ENCODE results near the gene CSE1L.

GRCh38 chr20:48832106-48832698 is 4.4 kb upstream of the PREX1 start:
- RRBS, result no CpG with 5 or more reads among the region's 5 CpGs

DNA sequence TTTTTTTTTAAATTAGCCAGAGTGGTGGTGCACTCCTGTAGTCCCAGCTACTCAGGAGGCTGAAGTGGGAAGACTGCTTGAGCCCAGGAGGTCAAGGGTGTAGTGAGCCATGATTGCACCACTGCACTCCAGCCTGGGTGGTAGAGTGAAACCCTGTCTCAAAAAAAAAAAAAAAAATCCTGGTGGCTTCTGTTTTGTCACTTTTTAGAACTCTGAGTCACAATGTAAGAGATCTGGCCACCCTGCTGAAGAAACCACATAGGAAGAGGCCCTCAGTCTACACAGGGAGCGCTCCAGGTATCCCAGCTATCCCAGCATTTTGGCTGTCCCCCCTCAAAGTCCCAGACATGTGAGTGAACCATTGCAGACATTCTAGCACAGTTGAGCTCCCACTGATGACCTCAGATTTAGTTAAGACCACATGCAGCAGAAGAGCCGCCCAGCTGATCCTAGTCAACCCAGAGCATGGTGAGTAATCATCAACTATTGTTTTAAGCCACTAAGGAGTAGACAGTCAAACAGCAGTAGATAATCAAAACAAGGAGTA is 12.8 kb upstream of the ARFGEF2 start:
- RRBS, result no CpG with 5 or more reads among the region's 2 CpGs

GRCh38 chr20:48956616-48957604 is 35.4 kb downstream of the ARFGEF2 start:
- RRBS, result no CpG with 5 or more reads among the region's 12 CpGs

GRCh38 chr20:48957636-48958206 is 36.2 kb downstream of the ARFGEF2 start:
- RRBS, result no CpG with 5 or more reads among the region's 4 CpGs

- RRBS, result no CpG with 5 or more reads among the region's 5 CpGs
These were observed 62.1 kb downstream of the ARFGEF2 start for GRCh38 chr20:48983259-48984275.

- RRBS, result no CpG with 5 or more reads among the region's 3 CpGs
These were observed 37.0 kb upstream of the CSE1L start for GRCh38 chr20:49009100-49009597.

GRCh38 chr20:49045371-49046431 is at the start of gene CSE1L:
TSS of gene CSE1L (plus strand) at chr20:49046312.
- RRBS, result no CpG with 5 or more reads among the region's 39 CpGs

GRCh38 chr20:49236063-49236563 is 16.9 kb downstream of the DDX27 start:
- RRBS, result no CpG with 5 or more reads among the region's 13 CpGs

DNA sequence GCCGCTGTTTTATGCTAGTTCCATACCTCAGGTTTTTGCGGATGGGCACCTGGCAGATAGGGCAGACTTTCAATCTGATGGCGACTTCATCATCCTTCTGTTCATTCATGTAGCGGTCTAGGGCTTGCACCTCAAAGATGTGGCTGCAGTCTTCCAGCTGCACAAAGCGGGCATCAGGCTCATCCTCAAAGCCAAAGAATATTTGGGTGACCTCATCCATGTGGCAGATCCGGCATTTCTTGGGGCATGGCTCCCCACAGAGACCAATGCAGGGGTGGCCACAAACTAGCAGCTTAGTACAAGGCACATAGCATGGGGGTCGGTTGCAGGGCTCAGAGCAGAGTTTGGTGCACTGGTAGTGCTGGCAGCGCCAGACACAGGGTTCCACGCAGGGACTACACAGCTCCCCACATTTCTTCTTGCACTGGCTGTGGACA is 28.9 kb downstream of the DDX27 start:
- RRBS, result no CpG with 5 or more reads among the region's 9 CpGs

GRCh38 chr20:49279415-49279940 is 1.6 kb upstream of the ZNFX1 start:
- RRBS, result no CpG with 5 or more reads among the region's 13 CpGs

- RRBS, result no CpG with 5 or more reads among the region's 4 CpGs
These were observed 9.5 kb upstream of the ZNFX1 start for GRCh38 chr20:49287053-49288007.

- RRBS, result no CpG with 5 or more reads among the region's 3 CpGs
These were observed 29.0 kb upstream of the ZNFX1 start for GRCh38 chr20:49306964-49307199.

DNA sequence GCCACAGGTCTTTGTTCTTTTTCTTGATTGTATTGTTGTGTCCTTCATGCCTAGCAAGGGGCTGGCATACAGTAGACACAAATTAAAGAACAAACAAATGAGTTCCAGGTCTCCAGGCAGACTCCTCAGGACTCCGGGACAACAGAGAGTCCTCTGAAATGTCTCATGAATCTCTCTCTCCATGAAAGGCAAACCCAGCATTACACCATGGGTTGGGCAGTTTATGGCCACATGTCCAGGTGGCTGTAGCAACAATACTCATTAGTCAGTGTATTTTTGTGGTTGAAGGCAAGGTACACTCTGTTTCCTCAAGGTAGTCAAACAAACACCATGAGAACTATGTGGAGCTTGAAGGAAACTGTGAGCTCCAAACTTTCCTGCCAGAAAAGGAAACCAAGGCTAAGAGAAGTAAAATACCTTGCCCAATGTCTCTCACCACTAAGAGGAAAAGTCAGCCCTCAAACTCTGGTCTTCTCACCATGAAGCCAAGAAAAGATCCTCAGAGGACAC is 62.2 kb downstream of the KCNB1 start:
- RRBS, result no CpG with 5 or more reads among the region's 1 CpG

DNA sequence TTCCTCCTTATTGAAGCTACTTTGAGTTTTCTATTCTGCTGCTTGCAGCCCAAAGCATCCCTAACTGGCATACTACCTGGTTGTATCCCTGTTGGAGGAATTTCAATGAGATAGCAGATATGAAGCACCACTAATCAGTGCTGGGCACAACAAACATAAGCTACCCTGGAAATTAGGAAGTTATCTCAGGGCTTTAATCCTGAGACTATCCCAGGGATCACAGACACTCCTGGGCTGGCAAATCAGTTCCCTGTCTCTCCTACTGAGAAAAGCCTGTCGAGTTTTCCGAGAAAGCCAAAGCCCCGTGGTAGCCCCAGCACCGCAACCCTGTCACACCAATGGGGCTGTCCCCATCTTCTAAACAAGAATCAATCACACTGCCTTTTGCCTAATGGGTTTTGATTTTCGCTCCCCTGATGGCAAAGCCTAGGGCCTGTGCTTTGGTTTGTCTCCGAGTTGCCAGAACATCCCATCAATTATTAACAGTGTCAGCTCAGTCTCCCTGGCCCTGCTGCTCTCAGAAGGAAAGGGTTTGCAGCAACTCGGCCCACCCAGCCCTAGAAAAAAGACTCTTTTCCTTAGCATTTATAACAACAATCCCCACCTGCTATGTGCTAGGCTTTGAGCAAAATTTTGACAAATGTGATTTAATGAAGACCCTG is 4.3 kb downstream of the KCNB1 start:
- RRBS, result no CpG with 5 or more reads among the region's 7 CpGs

DNA sequence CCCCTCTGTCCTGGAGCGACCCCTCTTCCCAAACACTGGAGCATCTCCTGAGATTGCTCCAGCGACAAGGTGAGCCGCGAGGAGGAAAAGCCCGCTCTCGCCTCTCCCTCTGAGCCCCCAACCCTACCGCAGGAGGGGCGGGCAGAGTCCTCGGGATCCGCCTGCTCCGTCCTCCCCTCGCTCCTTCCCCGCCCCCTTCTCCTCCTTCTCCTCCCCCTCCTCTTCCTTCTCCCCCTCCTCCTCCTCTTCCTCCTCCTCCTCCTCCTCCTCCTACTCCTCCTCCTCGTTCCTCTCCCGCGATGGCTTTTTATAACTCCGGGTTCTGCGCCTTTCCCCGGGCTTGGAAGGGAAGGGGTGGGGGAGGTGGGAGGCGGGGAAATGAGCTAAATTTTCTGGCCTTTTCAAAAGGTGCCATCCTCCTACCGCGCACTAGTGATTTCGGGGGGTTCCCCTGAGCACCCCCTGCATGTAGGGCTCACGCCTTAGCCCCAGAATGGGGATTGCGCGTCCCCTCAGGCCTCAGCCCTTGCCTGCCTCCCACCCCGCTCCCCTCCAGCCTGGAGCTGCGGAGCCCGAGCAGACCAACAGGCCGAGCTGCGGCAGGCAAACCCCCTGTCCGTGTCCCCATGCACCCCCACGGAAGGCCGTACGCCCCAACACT is 940 bp upstream of the KCNB1 start:
- RRBS, result no CpG with 5 or more reads among the region's 35 CpGs

DNA sequence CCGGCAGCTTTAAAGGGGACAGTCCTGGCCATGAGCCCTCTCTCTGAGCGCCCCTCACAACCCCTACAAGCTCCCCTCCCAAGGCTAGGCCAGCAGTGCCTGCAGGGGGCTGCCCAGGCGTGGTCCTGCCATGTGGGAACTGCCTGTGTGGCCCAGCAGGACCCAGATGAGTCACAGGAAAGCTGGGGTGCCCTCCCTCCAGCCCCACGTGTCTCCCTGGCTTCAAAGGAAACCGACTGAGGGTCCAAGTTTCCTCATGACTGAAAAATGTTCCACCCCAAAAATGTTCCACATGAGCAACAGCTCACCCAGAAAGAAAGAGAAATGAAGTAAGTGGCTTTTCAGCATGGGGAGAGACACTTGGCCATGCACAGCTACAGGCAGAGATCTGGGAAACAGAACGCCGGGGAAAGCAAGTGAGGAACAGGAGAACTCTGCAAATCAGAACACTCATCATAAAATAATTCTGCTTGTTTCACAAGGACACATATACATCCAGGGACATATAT is 28.3 kb upstream of the PTGIS start:
- RRBS, result no CpG with 5 or more reads among the region's 7 CpGs

- RRBS, result no CpG with 5 or more reads among the region's 8 CpGs
These were observed 71.5 kb downstream of the B4GALT5 start for GRCh38 chr20:49641887-49642878.

DNA sequence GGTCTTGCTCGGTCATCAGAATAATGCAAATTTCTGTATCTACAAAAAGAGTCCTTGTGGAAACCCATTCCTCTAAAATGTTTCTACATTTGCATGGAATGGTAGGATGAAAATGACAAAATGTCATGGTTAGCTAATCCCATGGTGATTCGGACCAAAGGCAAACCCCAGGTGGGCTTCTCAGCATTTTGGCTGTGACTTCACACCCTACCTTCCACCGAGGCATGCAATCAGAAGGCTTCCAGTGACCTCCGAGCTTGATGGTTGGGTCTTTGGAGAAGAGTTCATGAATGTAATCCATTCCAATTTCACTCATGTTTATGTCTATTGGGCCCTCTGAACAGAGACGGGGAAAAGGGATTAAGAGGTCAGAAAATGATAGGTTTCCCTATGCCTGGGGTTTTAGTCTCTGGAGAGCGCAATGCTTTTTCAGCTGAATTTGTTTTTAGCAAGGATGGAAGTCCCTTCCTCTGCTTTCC is 70.3 kb downstream of the B4GALT5 start:
- RRBS, result no CpG with 5 or more reads among the region's 6 CpGs

- RRBS, result no CpG with 5 or more reads among the region's 8 CpGs
These were observed 39.2 kb downstream of the B4GALT5 start for GRCh38 chr20:49674281-49675118.

All from T47D (cell line).